Suprapubic skin (tissue), 4 donors: ENCODE measurements around the genes KRT24, KRT26, KRT39, KRTAP1-5, KRTAP1-1, KRTAP2-4, KRTAP4-6, KRTAP9-1 and KRTAP9-3.

- PRO-cap: no peak
- RAMPAGE, long total RNA, 4 experiments: no peak in any of the 4 experiments
Measured at GRCh38 chr17:40703554-40703887, at the start of gene KRT24. KRT24 (minus strand) TSS chr17:40703752.

DNA sequence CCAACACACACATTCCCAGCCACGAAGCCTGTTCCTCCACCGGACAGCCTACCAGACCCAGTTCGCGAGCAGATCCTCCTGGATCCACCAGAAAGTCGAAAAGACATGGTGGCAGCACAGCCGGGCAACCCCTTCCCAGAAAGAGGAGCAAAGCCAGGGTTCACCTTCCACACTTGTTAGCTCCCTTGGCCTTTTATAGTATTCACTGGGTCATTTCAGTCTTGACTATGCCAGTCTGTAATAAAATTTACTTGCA lies at the start of gene KRT26:
KRT26 (minus strand) TSS at position 195 of the 256 bp plus-strand sequence.
- PRO-cap: no peak
- RAMPAGE, long total RNA, 4 experiments: start-site peak on the minus strand in 1 of 4 experiments, centred at position 153 of the sequence, 5 reads per replicate

DNA sequence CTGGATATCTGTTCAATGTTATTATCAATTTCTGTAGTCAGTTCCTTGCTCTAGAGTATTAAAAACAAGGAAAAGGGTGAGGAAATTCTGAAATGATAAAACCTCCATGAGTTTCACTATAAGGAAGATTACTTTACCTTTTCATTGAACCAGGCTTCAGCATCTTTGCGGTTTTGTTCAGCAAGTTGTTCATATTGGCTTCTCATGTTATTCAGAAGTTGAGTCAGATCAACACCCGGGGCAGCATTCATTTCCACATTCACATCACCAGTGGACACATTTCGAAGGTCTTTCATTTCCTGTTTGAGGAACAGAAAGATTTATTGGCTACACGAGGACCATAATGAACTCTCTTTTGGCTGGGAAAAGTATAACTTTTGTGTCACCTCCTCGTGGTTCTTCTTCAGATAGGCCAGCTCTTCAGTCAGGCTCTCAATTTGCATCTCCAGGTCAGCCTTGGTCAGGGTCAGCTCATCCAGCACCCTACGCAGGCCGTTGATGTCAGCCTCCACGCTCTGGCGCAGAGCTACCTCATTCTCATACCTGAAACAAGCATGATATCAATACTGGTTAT lies 2.2 kb downstream of the KRT10 start:
- PRO-cap: no peak
- RAMPAGE, long total RNA, 4 experiments: start-site peak on the minus strand in 2 of 4 experiments, centred at positions 483 to 516 of the sequence, 2,034 to 9,103 reads per replicate

- PRO-cap: no peak
- RAMPAGE, long total RNA, 4 experiments: no peak in any of the 4 experiments
Measured at GRCh38 chr17:40910315-40910968, 25.4 kb upstream of the KRT20 start.

DNA sequence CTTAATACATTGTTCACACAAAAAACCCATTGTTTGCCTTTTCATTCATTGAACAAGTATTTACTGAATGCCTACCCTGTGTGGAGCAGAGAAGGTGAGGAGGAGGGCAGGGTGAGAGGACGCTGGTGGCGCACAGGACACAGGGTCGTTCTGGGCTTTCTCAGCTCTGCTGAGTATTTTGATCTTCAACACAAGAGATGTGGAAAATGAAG lies 8.0 kb upstream of the KRT23 start:
- PRO-cap: no peak
- RAMPAGE, long total RNA, 4 experiments: start-site peak on the plus strand in 1 of 4 experiments, centred at position 120 of the sequence, 12 reads per replicate

GRCh38 chr17:40964364-40964772 lies 2.4 kb downstream of the KRT39 start:
- PRO-cap: no peak
- RAMPAGE, long total RNA, 4 experiments: no peak in any of the 4 experiments

- PRO-cap: no peak
- RAMPAGE, long total RNA, 4 experiments: start-site peak on the minus strand in 1 of 4 experiments, at chr17:40966863-40967097 at its widest, 42 to 103 reads per replicate
Measured at GRCh38 chr17:40966572-40967117, at the start of gene KRT39. KRT39 (minus strand) TSS chr17:40966948.

GRCh38 chr17:41027133-41027413 lies at the start of gene KRTAP1-5:
KRTAP1-5 (minus strand) TSS chr17:41027208.
- PRO-cap: no peak
- RAMPAGE, long total RNA, 4 experiments: start-site peak on the minus strand in 1 of 4 experiments, at chr17:41027173-41027214 at its widest, 295 reads per replicate

DNA sequence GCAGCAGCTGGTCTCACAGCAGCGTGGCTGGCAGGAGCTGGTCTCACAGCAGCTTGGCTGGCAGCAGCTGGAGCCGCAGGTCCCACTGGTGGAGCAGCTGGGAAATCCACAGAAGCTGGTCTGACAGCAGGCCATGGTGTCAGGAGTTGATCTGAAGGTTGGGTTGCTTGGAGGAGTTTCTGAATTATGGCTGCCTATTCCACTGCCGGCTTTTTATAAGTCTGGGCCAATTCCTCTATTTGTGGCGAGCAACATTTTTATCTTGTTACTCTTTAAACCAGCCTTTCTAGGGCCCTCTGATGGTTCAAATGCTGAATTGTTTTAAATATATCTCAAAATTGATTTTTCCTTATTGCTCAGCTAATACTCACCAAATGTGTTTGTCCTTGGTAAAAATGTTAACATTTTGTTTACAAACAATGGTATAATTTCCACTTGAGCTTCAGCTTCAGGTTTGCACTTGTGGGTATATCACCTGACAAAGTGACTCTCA lies at the start of gene KRTAP1-1:
KRTAP1-1 (minus strand) TSS at position 188 of the 493 bp plus-strand sequence.
- PRO-cap: no peak
- RAMPAGE, long total RNA, 4 experiments: start-site peak on the minus strand in 1 of 4 experiments, centred at position 149 of the sequence, 99 reads per replicate

DNA sequence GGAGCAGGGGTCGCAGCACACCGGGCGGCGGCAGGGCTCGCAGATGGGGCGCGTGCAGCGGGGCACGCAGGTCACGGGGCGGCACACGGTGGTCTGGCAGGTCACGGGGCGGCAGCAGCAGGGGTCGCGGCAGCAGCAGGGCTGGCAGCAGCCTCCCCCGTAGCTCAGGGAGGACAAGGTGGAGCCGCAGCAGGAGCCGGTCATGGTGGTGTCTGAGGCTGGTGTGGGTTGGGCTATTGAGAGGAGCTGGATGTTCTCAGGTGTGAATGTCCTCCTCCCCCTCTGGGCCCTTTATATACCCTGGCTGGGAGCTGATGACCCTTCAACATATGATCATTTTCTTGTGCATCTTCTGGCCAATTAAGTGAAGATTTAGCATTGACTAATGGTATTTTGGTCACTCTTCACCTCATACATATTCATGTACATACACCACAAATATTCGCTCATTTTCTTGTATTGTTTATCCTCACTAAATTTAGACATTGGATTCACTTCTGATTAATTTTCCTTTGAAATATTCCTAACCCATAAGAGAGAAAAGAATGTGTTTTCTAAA lies at the start of gene KRTAP2-4:
KRTAP2-4 (minus strand) TSS at position 238 of the 559 bp plus-strand sequence.
- PRO-cap: no peak
- RAMPAGE, long total RNA, 4 experiments: no peak in any of the 4 experiments

GRCh38 chr17:41140264-41140732 lies at the start of gene KRTAP4-6:
KRTAP4-6 (minus strand) TSS chr17:41140544.
- PRO-cap: no peak
- RAMPAGE, long total RNA, 4 experiments: start-site peak on the minus strand in 2 of 4 experiments, at chr17:41140404-41140547 at its widest, 15 to 68 reads per replicate

- PRO-cap: no peak
- RAMPAGE, long total RNA, 4 experiments: start-site peak on the plus strand in 1 of 4 experiments, at chr17:41189831-41189874 at its widest, 7 reads per replicate
Measured at GRCh38 chr17:41189669-41190042, at the start of gene KRTAP9-1. KRTAP9-1 (plus strand) TSS chr17:41189887.

GRCh38 chr17:41232309-41232608 lies at the start of gene KRTAP9-3:
KRTAP9-3 (plus strand) TSS chr17:41232449.
- PRO-cap: no peak
- RAMPAGE, long total RNA, 4 experiments: start-site peak on the plus strand in 3 of 4 experiments, at chr17:41232449-41232515 at its widest, 22 to 90 reads per replicate

- PRO-cap: no peak
- RAMPAGE, long total RNA, 4 experiments: no peak in any of the 4 experiments
Measured at GRCh38 chr17:41315868-41316084, 266 bp upstream of the KRTAP17-1 start.

DNA sequence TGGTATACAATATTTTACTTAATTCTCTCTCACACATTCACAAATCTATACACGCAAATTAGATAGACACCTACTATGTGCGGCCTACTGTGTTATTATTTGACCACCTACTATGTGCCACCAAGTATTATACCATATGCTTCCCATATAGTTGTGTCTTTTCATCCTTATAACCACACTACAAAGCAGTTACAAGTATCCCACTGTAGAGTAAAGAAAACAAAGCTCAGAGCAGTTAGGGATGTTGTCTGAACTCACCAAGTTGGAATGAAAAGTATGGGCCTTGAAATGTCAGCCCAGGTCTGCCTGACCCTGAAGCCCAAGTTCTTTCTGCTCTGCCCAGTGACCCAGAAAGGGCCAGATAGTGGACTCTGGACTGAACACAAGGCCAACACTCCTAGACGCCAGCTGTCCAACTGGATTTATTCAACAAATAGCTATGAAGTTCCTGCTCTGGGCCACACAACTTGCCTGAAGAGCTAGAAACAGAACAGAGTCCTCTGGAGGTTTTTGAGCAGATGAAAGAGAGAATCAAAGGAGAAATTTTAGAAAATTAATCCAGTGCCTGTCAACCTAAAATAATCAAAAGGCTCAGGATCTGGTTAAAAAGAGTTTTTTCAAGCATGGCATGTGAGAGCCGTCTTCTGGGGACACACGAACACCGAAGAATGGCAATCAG lies 8.4 kb downstream of the KRT37 start:
- PRO-cap: no peak
- RAMPAGE, long total RNA, 4 experiments: no peak in any of the 4 experiments

DNA sequence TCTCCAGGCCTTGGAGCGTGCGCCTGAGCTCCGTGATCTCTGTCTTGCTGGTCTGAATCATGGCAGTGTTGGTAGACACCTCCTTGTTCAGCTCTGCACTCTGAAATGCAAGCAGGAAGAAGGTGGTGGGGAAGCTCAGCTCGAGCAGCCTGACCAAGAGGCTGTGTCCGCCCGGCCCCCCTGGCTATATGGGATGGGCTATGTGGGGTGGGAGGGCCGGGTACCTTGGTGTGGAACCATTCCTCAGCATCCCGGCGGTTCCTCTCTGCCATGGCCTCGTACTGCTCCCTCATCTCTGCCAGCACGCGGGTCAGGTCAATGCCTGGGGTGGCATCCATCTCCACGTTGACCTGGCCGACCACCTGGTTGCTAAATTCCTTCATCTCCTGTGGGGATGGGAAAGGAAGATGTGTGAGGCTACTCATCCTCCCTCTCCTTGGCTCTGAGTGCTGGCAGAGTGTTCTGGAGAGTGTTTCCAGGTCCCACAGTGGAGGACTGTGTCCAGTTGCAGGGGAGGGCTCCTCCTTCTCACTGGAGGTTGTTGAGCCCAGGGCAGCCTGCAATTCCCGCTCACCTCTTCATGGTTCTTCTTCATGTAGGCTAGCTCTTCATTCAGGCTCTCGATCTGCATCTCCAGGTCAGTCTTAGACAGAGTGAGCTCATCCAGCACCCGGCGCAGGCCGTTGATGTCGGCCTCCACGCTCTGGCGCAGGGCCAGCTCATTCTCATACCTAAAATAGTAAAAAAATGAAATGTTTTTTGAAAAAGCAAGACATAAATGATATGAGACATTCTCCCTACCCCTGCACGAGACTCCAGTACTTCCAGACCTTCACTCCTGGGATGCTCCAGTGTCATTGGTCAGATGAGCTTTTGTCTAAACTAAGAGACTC lies 2.5 kb downstream of the KRT13 start:
- PRO-cap: no peak
- RAMPAGE, long total RNA, 4 experiments: no peak in any of the 4 experiments

DNA sequence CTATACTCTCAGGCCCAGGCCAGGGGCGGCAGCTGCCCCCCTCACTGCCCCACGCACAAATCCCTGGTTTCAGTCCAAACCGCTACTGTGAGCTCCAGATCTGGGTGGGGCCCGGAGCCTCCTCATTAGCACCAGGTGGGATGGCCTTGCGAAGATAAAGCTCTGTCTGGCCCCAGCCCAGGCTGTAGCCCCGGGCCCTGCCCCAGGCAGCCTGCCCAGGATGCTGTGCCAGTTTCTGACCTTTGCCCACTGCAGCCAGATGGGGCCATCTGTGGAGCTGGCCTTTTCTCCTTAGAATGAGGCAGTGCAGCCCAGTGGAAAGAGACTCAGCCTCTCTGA lies 2.4 kb upstream of the KRT15 start:
- PRO-cap: no peak
- RAMPAGE, long total RNA, 4 experiments: no peak in any of the 4 experiments

GRCh38 chr17:41523396-41523690 lies 4.7 kb upstream of the KRT15 start:
- PRO-cap: no peak
- RAMPAGE, long total RNA, 4 experiments: no peak in any of the 4 experiments

DNA sequence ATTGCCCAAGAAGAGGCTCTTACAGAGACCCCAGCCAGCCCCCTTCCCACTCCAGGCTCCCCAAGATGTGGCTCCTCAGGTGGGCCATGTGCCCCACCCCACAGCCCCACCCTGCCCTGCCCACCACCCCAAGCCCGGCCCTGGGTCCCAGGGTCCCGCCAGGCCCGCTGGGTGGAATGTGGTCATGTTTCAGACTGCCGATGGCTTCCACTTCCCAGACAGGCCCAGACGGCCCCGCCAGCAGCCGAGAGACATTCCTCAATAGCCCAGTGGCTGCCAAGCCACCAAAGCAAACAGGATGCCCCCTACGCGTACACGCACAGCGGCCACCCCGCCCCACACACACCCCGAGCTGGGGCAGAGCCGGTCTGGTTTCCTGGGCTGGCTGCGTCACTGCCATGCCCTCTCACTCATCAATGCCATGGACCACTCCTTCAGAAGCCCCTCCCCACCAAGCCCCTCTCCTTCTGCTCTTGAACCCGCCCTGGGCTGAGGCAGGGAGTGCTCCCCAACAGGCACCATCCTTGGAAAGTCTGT lies 1.2 kb upstream of the KRT17 start:
- PRO-cap: no peak
- RAMPAGE, long total RNA, 4 experiments: no peak in any of the 4 experiments

GRCh38 chr17:41665216-41665875 lies 23.3 kb upstream of the EIF1 start:
- PRO-cap: unidirectional peak, minus-strand start at chr17:41665721
- RAMPAGE, long total RNA, 4 experiments: no peak in any of the 4 experiments